Metanephros (tissue), 2 donors: ENCODE measurements around the gene MIB1.

DNA sequence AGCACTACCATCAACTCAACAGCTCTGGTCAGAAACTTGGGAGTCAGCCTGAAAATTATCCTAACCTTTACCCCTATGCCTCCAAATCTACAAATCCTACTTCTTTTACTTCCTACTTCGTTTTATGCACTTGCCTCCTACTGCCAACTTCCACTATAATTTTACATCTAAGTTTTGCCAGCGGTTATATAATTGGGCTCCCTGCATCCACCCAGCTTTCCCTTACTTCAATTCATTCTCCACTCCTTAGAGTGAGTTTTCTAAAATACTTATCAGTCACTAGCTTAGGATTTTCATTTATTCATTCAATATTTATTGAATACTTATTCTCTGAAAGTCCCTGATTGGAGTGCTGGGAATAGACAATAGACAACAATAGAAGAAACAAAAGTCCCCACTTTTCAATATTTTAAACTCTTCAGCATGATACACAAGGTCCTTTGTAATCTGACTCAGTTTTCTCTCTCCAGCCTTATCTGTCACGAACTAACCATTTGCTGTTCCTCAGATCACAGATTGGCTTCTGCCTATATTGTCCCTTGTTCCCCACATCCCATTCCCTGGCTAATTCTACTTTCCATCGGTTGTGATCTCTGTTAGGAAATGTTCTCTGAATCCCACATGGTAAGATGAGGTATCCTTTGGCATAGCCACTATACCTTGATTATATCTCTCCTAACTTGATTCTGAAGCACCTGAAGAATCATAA is 134.6 kb downstream of the ROCK1 start:
- RAMPAGE, long total RNA = no peak

DNA sequence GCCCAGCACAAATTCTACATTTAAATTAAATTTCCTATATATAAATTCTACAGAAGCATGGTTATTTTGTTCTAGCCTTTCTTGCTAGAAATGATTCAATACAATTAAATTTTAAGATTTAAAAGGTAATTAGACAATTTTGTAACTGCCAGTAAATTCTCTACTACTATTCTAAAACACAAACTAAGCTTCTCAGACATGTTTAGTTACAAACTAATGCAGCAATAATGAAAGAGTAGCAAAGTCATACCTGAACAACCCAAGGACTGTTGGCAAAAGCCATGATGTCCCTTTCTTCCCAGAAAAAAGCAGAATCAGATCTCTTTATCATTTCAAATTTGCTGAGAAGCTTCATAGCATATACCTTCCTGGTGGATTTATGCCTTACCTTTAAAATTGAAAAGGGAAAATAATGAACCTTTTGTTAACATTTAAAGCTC is 62.8 kb downstream of the ROCK1 start:
- RAMPAGE, long total RNA = no peak

GRCh38 chr18:21056753-21057429 is 54.7 kb downstream of the ROCK1 start:
- RAMPAGE, long total RNA = no peak

DNA sequence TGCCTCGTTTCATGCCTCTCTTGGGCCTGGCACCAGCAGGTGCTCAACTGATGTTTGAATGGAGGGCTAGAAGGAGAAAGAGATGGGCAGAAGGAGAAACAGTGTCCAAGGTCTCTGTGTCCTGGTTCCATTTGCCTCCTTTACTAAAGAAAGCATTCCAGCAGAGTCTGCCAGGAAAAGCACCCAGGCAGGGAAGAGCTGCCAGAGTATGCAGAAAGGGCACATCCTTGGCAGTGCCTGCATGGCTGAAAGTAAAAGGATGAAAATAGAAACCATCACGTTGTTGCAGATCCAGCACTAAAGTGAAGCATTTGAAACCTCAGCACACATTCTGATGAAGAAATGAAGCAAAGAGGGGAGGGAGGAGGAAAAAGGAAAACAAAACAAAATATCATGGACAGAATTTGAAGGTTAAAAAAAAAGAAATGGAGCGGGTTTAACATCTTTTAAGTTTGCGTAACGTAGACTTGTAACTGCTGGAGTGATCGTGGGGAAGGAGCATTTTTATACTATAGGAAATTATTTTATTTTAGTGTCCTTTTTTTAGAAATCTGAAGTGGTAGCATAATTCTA is 142.1 kb downstream of the ESCO1 start:
- RAMPAGE, long total RNA = no peak

- RAMPAGE, long total RNA = no peak
Observed at GRCh38 chr18:21601128-21601346, 533 bp upstream of the ESCO1 start.

DNA sequence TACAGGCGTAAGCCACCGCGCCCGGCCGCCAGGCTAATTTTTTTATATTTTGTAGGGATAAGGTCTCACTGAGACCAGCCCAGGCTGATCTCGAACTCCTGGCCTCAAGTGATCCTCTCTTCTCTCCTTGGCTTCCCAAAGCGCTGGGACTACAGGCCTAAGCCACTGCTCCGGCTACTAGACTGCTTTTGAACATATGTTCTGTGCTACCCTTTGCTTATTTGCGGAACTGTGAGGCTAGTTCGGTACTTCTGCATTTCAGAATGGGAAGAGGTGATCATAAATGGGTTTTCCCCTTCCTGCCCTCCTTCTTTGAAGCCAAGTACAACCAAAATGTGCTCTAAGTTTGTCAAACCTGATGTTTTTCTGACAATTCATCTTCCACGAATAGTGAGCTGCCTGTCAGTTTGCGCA is 1.7 kb upstream of the ESCO1 start:
- RAMPAGE, long total RNA = no peak

DNA sequence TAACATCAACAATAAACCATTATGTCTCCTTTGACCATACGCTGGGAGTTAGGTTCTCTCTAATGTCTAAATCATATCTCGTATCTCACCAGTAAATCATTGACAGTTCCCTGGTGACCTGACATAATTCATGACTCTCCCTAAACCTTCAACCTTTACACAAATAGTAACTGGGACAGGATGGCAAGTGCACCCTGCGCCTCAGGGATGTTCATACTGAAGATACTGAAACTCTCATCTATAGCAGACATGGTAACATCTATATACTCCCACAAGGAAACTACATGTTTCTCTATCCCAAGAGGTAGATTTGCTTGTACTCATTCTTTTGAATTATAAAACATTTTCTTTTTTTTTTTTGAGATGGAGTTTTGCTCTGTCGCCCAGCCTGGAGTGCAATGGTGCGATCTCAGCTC is 6.7 kb downstream of the ABHD3 start:
- RAMPAGE, long total RNA = no peak

- RAMPAGE, long total RNA = no peak
Observed at GRCh38 chr18:21740681-21741316, at the start of gene MIB1. Gene MIB1 (plus strand): TSS chr18:21740792.

- RAMPAGE, long total RNA = no peak
Observed at GRCh38 chr18:21741884-21742247, 1.3 kb downstream of the MIB1 start.

DNA sequence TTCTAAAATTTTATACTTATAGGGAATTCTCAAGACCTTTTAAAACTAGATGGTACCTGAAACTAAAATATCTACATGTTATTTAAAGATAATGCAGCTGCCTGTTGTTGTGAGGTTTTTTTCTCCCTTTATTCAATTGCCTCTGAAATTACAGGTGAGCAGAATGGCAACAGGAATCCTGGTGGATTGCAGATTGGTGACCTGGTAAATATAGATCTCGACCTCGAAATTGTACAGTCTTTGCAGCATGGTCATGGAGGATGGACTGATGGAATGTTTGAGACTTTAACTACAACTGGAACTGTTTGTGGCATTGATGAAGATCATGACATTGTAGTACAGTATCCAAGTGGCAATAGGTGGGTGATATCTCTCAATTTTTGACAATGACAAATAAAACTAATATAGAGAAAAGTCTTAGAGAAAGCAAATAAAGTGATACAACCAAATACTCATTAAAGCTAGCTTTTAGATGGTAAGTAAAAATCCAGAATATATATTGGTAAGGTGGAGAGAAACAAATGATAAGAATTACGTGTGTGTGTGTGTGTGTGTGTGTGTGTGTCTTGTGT is 38.8 kb downstream of the MIB1 start:
- RAMPAGE, long total RNA = no peak

- RAMPAGE, long total RNA = no peak
Observed at GRCh38 chr18:21797884-21798586, 57.4 kb downstream of the MIB1 start.

- RAMPAGE, long total RNA = no peak
Observed at GRCh38 chr18:22026697-22027188, 142.6 kb upstream of the GATA6 start.

- RAMPAGE, long total RNA = no peak
Observed at GRCh38 chr18:22084037-22085223, 85.0 kb upstream of the GATA6 start.

GRCh38 chr18:22164389-22164911 is 4.9 kb upstream of the GATA6 start:
- RAMPAGE, long total RNA = no peak

DNA sequence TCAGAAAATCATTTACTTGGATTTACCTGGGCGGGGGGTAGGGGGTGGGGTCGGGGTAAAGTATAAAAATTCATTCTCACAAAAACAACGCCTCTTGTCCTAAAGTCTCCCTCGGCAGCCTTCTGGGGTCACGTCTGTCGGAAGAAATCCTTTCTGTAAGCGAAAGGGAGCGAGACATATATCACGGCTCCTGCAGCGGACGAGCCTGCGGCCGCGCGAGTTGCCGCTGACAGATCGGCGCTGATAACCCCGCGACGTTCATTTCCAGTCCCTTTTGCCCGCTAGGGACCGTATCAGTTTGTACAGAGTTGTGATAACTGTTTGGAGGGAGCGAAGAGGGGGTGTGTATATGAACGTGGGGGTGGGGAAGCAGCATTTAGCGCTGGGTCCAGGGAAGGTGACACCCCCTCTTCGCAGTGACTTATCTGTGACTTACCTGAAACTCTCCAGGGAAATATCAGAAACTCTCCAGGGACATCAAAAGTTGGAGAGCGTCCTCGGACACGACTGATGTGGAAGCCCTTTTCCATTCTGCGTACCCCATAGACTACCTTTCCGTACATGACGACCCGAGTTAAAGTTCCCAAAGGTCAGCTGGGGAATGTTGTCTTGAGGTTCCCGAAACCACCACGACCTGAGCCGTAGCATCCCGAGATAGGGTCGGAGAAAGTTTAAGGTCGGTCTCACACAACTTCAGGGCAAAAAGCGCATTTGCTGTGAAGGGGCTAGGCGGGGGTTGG is 988 bp upstream of the GATA6 start:
- RAMPAGE, long total RNA = no peak

DNA sequence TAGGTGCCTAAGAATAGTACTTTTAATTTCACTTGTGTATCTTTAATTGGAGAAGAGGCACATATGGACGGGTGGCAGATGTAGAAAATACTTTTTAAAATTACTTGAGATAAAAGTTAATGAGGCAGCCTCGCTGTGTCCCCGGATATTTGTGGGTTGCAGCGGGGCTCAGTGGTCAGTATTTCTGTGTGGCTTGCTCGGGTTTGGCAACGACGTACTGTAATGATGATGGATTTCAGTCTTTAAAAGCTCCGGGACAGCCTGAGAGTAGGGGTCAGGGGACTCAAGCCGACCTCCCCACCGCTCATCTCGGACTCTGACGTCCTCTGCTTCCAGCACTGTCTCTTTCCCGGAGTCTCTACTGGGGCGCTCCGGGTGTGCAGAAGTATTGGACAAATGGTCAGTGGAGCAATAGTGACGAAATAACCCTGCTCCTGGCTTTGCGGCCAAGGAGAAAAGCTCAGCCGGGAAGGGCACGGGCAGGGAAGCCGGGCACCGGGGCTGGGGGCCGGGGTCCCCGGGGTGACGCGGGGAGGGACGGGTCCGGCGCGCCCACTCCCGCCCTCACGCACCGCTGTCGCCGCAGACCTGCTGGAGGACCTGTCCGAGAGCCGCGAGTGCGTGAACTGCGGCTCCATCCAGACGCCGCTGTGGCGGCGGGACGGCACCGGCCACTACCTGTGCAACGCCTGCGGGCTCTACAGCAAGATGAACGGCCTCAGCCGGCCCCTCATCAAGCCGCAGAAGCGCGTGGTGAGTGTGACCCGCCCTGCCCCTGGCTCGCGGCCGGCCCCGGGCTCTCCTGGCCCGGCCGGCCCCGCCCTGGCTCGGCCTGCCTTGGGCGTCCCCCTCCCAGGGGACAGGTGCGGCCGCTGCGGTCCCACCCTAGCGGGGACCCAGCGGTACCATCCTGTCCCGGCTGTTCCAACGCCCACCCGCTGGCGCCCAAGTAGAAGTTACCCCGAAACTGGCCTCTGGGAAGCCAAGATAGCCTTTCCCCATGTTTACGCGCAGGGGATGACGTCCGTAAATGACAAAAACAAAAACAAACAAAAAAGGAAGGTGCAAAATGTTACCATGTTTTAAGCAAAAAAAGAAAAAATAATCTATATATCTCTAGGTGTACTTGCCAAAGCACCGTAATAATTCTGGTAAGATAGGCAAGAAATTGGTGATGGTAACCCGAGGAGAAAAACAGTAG is 7.4 kb downstream of the GATA6 start:
- RAMPAGE, long total RNA = no peak

DNA sequence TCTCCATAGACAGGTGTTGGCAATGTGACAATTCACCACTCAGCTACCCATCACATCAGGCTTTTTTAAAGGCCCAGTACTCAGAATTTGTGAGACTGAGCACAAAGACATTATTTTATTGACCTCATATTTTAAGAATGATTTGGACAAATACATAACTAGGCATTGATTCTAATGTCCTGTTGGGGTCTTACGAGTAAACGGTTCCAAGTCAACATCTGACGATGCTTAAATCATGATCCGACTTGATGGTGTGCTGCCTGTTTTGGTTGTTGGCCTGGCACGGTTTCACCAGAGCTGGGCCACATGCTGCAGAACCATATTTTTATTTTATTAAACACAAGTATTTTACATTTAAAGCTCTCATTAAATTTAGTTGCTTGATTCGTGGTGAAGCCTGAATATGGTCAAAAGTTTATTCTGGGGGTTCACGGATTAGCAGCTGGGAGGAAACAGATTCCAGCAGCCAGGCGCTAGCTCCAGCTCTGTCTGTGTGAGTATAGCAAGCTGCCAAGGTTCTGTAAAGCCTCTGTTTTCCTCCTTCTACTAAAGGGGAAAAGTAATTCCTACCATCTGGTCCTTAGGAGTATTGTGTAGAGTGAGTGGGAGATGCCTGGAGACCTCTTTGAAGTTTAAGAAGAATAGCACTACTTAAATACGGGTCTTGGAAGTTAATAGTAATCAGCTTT is 22.4 kb downstream of the GATA6 start:
- RAMPAGE, long total RNA = no peak

DNA sequence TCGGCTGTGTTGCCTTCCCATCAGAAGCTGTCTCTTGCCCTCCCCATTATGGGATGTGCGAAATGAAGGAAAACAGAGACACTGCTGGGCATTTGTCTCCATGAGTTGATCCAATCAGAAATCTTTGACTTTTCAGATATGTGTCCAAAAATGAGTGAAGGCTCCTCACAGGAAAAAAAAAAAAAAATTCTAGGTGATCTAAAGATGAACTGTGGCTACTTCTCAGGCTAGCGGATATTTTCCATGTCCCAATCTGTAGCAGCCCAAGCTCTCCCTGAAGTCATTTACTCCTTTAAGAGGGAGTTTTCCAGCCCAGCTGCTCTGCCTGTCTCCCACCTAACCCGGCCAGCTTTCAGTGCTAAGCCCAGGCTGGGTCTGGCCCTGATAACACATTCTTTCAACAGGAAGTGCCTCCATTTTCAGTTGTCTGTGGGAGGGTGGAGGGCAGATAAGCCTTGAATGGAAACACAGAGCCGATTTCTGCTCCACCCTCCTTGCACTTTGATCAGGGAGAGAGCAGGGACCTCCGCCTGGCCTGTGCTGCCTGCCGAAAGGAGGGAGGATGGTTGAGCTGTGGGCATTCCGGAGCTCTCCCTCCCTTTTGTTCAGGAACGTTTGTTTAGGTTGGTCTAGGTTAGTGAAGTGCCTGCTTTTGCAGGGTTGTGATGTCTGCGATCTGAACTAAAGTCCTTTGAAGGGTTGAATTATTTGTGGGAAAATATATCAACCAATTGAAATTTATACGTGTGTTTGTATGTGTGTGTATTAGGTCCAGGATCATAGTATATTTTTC is 24.7 kb downstream of the GATA6 start:
- RAMPAGE, long total RNA = no peak

DNA sequence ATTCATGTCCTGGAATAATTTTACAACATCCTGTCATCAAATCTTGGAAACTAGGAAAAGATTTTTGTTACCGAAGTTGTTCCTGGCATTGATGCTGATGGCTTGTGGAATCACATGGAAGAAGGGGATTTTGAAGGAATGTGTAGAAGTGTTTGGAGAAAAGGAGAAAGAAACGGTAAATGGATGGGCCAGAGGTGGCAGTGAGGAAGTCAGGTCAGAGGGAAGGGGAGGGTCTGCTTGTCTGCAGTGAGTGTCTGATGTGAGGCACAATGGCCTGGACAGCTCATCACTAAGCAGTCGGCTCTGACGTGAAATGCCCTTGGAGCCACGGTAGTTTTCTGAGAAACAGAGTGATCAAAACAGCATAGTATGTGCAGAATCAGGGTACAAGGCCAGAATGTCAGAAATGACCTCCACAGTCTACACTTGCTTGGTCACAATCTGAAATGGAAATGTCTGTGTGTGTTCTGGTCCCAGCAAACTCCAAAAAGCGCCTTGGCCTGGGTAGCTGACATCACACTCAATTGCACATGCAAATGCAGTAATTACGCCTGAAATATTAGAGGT is 95.6 kb downstream of the CTAGE1 start:
- RAMPAGE, long total RNA = no peak

GRCh38 chr18:22324010-22324459 is 93.7 kb downstream of the CTAGE1 start:
- RAMPAGE, long total RNA = no peak